Epithelial cell of proximal tubule (primary cell): ENCODE measurements around a stretch of chr22.

- RAMPAGE, long total RNA: no peak
- RRBS: no CpG with 5 or more reads among the region's 23 CpGs
Observed at GRCh38 chr22:50182650-50183527, 2.8 kb upstream of the TRABD start.

DNA sequence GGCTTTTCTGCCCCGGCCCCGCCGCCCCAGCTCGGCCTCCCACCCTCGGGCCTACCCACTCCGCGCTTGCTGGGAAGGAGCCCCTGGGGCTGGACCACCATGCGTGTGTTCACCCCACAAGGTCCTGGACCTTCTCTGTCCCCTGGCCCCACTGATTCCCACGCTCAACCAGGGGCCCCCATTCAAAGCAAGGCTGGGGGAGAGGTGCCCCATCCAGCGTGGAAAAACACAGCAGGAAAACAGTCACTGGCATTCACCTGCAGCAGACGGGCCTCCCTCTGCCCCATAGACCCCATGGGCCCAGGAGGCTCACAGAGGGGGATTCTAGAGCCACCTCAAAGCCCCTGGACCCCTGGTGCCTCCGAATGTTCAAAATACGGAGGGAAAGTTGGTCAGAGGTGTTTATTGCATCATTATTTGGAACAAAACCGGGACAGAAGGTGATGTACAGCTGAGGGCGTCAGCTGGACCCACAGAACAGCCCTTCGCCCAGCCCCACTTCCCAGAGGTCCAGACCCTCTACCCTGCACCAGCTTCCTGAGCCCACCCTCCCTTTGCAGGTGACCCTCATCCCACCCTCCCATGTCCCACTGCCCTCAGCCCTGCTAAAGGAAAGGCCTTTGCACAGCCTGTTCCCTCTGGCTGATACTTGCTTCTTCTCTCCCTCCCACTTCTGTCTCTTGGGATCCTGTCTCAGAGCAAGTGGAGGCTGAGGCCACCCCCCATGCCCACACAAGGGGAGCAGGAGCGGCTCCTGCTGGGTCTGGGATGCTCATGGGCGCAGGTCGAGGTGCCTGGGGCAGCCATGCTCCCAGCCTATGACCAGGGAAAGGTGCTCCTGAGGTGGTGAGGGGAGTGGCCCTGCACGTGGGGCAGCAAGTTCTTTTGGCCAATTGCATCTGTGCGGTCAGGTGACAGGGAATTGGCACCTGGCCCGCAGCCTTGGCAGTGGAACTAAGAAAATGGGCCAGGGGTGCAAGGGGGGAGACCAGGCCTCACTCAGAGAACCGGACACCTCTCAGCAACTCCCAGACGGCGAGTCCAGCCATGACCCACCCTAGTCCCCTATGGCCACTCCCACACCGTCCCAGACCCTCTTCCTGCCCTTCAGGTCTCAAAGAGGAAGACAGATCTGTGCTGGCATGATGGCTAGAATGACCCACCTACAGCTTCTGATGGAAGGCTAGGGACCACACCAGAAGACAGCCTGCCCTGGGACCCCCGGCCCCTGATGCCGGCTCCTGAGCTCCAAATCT lies 1.7 kb downstream of the MAPK11 start:
- RAMPAGE, long total RNA: no peak
- RRBS: 5% methylated on average over 1 of the region's 28 CpGs

DNA sequence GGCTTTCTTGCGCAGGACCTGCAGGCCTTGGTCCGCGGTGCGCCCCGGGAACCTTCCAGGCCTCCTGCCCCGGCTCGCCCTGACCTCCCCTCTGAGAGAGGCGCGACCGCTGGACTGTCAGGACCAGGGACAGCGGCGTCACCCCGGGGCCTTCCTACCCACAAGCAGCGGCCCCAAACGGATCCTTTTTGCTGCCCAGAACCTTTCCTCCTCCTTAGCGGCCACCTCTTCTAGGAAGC lies 558 bp upstream of the MAPK11 start:
- RAMPAGE, long total RNA: no peak
- RRBS: 2% methylated on average over 12 of the region's 16 CpGs

- RAMPAGE, long total RNA: no peak
- RRBS: no CpG with 5 or more reads among the region's 39 CpGs
Observed at GRCh38 chr22:50282183-50282809, 12.1 kb upstream of the MAPK11 start.

GRCh38 chr22:50391721-50392243 lies 48.7 kb downstream of the PPP6R2 start:
- RAMPAGE, long total RNA: no peak
- RRBS: no CpG with 5 or more reads among the region's 5 CpGs

DNA sequence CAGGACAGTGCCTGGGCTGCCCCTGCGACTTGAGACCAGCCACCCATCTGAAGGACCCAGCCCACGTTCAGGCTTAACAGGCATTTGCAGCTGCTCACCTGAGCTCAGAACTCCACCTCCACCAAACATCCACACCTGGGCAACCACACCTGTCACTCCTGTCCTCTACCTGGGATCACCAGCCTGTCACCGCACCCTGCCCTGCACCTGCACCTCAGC lies 1.0 kb downstream of the SCO2 start:
- RAMPAGE, long total RNA: no peak
- RRBS: no CpG with 5 or more reads among the region's 3 CpGs

DNA sequence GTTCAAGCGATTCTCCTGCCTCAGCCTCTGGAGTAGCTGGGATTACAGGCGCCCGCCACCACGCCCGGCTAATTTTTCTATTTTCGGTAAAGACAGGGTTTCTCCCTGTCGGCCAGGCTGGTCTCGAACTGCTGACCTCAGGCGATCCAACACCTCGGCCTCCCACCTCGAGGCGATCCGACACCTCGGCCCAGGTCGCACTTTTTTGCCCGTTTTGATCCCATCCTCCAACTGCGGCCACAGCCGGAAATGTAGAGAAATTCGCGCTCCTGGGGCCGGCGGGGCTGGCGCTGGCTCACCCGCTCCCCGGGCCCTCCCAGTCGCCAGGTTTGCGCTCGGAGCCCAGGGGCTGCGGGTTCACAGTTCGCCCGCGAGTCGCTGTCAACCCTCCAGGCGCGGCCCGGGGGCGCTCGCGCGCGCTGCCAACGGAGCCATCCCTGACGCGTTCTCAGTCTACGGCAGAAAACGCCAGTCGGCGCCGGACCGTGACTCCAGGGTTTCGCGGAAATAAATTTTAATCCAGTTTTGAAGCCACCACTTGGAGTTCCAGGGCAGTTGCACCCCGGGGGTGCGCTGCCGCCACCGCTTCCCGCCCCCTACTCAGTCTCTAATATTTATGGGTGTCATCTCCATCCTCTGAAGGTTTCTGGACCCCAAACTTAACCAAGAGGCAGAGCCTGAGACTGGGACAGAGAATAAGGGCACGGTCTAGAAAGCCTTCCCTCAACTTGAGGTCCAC lies 1.6 kb upstream of the KLHDC7B start:
- RAMPAGE, long total RNA: no peak
- RRBS: 2% methylated on average over 25 of the region's 58 CpGs

DNA sequence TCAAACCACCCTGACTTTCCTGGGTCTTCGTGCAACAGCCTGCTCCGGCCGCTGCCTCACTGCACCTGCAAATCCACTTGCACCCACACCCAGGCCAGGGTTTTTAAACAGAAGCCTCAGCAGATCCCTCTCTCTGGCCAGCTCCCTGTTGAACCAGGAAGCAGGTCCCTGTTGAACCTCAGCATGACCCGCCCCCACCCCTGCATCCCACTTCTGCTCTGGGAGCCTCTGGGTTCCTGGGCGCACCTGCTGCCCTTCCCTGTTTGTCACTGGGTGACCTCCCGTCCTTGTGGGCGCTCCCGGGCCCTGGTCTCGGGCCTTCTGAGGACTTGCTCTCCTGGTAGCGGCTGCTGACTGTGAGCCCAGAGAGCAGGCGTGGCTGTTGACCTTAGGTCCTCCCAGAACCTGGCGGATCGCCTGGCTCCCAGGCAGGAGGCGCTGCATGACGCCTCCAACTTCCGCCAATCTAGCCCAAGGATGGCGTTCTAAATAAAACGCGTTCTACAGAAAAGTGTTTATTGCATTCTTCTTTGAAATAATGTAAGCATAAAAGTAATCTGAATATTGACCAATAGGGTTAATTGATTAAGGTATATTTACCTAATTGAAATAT lies 13.0 kb downstream of the MAPK8IP2 start:
- RAMPAGE, long total RNA: no peak
- RRBS: no CpG with 5 or more reads among the region's 19 CpGs

- RAMPAGE, long total RNA: no peak
- RRBS: no CpG with 5 or more reads among the region's 7 CpGs
Observed at GRCh38 chr22:50709536-50709904, 28.5 kb upstream of the ACR start.

DNA sequence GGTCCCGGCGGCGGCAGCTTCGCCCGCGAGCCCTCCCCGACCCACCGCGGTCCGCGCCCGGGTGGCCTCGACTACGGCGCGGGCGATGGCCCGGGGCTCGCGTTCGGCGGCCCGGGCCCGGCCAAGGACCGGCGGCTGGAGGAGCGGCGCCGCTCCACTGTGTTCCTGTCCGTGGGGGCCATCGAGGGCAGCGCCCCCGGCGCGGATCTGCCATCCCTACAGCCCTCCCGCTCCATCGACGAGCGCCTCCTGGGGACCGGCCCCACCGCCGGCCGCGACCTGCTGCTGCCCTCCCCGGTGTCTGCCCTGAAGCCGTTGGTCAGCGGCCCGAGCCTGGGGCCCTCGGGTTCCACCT lies 17.3 kb upstream of the ACR start:
- RAMPAGE, long total RNA: no peak
- RRBS: 32% methylated on average over 33 of the region's 49 CpGs

DNA sequence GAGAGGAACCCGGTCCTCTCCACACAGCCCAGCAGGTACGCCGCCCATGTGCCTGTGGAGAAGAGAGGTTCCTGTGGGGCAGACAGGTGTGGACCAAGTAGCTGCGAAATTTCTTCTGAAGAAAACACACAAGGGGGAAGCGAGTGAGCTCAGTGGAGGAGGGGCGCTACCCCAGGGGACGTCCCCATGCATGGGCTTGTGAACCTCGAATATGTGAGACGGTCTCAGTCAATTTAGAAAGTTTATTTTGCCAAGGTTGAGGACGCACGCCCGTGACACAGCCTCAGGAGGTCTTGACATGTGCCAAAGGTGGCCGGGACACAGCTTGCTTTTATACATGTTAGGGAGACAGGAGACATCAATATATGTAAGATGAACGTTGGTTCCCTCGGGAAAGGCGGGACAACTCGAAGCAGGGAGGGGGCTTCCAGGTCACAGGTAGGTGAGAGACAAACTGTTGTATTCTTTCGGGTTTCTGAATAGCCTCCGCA lies 596 bp upstream of the RABL2B start:
- RAMPAGE, long total RNA: no peak
- RRBS: no CpG with 5 or more reads among the region's 19 CpGs